Placental epithelial cell (primary cell): ENCODE data around the genes NECAB2 and MBTPS1.

GRCh38 chr16:82638166-82638617, 11.4 kb downstream of the CDH13 start:
- CAGE, long polyA plus RNA, result no peak

GRCh38 chr16:82833562-82833911, 206.8 kb downstream of the CDH13 start:
- CAGE, long polyA plus RNA, result no peak

GRCh38 chr16:83918794-83919753, 20.2 kb downstream of the MLYCD start:
- CAGE, long polyA plus RNA, result no peak

- CAGE, long polyA plus RNA, result no peak
Measured at GRCh38 chr16:83943351-83944243, 9.4 kb upstream of the OSGIN1 start.

DNA sequence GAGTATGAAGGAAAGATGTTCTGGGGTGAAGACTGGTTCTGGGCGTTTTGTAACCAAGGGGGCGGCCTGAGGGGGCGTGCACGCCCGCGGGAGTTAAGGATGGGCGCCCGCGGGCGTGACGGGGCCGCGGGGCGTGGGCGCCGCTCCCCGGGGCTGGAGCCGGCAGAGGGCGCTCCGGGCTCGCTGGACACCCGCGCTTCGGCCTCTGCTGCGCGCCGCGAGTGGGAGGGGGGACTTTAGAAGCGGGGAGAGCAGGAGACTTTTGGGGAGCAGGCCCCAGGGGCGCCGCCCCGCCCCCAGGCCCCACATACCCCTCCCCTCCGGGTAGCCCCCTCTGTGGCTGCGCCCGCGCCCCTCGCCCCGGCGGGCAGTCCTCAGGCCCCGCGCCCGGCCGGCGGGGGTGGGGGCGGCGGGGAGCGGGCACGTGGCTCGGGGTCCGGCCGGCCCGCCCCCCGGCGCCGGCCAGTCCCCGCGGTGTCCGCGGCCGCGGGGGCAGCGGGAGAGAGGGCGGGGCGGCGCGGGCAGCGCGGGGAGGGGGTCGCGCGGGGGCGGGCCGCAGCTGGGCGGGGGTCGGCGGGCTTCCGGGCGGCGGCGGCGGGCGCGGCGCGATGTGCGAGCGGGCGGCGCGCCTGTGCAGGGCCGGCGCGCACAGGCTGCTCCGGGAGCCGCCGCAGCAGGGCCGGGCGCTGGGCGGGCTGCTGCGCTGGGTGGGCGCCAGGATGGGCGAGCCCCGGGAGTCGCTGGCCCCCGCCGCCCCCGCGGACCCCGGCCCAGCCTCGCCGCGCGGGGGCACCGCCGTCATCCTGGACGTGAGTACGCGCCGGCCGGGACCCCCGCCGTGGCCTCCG, at the start of gene NECAB2:
Gene NECAB2, plus strand, starts transcription at position 204 of the 848 bp plus-strand sequence.
- CAGE, long polyA plus RNA, result no peak

DNA sequence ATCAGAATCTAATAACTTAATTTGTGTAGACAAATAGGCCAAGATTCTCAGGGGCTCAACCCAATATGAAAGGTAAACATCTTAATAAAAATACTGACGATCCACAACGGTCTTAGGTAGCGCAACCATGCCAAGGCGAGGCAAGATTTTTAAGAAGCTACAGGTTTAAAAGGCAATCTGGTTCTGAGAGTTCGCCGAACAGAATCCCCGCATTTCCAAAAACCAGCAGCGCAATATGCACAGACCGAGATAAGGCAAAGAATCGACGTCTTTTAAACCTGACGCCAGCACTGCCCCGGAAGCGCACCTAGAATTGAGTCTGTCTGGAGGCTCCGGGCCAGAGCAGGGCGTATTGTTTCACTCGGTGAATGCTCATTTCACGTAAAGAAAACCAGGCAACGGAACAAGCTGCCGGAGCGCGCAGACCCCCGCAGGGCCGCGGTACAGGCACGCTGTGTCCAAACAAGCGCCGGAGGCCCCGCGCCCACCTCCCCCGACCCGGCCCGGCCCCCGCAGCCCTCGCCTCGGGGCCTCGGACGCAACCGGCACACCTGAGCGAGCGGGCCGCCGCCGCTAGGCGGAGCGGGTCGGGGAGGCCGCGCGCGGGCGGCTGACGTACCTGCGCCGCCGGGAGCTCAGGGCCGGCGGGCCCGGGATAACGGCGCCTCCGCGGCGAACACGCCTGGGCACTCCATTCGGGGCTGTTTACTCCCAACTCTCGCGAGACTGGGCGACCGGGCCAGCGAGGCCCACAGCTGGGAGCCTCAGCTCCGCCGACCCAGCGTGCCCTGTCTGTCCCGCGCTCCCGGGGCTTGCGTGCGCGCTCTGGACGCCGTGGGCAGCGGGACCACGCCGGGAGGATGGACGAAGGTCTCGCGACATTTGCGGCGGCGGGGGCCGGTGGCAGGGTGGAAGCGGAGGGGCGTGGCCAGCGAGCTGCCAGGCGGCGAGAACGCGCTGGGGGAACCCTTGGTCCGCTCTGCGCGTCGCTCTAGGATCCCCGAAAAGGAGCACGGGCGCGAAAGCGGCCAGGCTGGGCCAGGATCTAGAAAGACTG, at the start of gene MBTPS1:
Gene MBTPS1, minus strand, starts transcription at position 827 of the 1,057 bp plus-strand sequence.
- CAGE, long polyA plus RNA, result no peak

GRCh38 chr16:84369900-84370790, 1.8 kb downstream of the ATP2C2 start:
- CAGE, long polyA plus RNA, result no peak

DNA sequence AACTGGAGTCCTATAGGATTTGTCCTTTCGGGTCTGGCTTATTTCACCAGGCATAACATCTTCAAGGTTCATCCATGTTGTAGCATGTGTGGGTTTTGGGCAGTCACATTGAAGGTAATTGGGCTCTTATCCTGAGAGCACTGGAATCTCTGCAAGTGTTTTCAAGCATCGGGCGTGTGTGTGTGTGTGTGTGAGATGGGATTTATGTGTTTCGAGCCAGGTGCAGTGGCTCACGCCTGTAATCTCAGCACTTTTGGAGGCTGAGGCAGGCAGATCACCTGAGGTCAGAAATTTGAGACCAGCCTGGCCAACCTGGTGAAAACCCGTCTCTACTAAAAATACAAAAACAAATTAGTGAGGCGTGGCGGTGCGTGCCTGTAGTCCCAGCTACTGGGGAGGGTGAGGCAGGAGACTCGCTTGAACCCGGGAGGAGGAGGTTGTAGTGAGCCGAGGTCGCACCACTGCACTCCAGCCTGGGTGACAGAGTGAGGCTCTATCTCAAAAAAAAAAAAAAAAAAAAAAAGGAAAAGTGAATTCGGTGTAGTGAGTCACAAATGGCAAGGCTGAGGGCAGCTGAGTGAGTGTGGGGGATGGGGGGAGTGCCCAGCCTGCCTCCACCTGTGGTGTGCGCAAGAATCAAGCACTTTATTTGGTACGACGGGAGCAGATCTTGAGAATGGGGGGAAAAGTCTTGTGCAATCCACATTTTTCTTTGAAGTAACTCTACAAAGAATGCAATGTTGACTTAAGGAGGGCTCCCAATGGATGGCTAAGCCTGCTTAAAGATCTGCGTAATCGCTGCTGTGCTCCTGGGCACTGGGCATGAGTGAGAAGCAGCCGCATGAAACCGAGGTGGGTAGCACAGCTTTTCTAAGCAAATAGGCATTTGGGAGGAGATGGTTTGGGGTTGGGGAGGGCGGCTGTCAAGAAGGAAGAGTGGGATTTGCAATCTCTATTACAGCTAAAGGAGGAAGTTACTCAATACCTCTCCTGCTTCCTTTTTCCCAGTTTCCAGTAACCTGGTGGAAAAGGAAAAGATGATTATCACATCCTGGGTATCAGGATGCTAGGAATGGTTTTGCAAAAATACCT, 28.1 kb downstream of the ATP2C2 start:
- CAGE, long polyA plus RNA, result no peak

- CAGE, long polyA plus RNA, result no peak
Measured at GRCh38 chr16:84550008-84550499, 45.6 kb upstream of the MEAK7 start.

DNA sequence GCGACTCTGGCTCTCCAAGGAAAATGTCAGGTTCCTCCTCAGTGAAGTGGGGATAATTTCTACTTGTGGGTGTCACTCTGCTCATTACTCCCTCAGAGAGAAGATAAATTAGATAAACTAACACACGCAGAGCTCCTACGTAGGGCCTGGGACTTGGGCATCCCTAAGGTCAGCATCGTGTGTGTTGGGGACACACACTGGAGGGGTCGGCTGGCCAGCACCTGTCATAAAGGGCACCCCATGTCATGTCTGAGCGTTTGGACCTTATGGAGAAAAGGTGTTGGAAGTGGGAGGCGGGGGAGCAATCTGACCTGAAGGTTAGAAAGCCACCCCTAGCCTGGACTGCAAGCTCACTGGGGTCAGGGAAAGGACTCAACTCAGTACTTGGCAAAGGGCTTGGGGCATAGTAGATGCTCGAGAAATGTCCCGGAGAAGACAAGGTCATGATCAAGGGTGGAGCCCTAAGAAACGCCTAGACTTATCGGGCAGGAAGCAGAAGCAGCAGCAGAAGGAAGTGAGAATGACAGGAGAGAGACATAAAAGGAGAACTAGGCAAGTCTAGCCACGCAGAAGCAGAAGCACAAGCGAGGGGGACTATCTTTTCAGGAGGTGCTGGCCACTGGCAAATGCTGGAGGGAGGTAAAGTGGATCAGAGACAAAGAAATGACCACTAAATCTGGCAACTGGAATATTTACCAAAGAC, 10.3 kb downstream of the COTL1 start:
- CAGE, long polyA plus RNA, result no peak

- CAGE, long polyA plus RNA, result no peak
Measured at GRCh38 chr16:84732699-84733541, 33.1 kb downstream of the USP10 start.

GRCh38 chr16:84765422-84766464, 54.0 kb upstream of the CRISPLD2 start:
- CAGE, long polyA plus RNA, result no peak

DNA sequence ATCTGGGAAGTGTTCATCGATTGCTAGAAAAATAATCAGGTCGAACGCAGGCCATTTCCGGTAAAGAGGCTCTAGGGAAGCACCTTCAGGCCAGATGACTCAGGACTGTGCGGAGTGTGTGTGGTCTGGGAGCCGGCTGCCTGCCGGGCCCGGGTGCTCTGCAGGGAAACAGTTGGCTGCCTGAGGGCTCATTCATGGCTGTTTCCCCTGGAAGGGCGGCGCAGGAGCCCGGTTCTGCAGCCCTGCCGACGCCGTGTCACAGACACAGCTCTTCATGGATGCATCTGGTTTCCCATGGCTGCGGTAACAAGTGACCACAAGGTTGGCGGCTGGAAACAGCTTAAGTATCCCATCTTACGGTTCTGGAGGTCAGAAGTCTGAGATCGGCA, 13.2 kb upstream of the CRISPLD2 start:
- CAGE, long polyA plus RNA, result no peak

- CAGE, long polyA plus RNA, result no peak
Measured at GRCh38 chr16:84873730-84874302, 54.0 kb downstream of the CRISPLD2 start.

- CAGE, long polyA plus RNA, result no peak
Measured at GRCh38 chr16:84952175-84953287, 58.8 kb downstream of the ZDHHC7 start.

DNA sequence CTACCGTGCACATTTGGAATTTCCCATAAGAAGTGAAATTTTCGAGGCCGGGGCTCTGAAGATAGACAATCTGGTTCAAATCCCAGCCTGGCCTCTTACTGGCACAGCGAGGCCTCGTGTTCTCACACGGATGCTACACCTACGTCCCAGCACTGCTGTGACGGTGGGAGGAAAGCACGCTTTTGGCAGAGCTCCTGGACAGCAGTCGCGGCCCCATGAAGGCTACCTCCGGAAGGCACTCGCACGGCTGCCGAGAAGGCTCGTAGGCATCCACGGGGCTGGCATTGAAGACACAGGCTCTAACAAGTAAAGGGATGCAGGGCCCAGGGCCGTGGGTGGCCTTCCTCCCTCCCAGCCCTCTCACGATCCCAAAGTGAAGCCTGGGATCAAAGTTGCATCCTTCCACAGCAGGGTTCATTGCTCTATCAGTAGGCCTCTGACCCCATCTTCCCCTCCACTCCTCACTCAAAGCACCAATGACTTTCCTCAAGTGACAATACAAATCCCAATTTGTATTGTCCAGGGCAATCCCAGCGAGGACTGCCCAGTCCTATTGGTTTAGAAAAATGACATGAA, 25.0 kb downstream of the ZDHHC7 start:
- CAGE, long polyA plus RNA, result no peak

DNA sequence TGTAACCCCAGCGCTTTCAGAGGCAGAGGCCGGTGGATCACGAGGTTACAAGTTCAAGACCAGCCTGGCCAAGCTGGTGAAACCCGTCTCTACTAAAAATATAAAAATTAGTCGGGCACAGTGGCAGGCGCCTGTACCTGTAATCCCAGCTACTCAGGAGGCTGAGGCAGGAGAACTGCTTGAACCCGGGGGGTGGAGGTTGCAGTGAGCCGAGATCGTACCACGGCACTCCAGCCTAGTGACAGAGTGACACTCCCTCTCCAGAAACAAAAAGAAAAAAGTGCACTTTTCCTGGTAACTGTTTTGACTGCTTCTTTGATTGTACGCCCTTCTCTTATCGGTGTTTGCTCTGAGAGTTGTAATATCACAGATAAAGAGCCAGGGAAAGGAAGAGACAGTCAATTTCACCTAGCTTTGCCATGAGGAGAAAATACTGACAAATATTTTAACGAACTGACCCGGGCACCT, 19.1 kb downstream of the ZDHHC7 start:
- CAGE, long polyA plus RNA, result no peak

- CAGE, long polyA plus RNA, result no peak
Measured at GRCh38 chr16:85001818-85002972, 9.1 kb downstream of the ZDHHC7 start.

DNA sequence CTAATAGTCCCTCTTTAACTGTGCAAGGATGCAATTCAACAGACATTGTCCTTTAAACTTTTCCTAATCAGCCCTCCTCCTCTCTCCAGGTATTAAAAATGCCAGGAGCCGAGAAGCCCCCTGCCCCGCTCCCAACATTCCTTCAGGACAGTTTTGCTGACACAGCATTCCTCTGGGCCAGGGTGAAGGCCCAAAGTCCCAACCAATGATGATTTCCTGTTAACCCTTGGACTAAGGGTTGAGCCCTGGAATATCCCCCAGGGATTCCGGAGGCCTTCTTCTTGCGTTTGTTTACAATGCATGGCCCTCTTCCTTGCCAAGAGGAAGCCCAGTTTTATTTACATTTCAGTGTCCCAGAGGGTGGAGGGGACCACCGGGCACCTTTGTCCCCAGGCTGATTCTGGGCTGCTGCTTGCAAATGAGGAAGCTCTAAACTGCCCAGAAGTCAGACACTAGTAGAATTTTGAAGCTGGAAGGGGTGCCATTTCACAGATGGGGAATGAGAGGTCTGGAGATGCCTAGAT, 55.3 kb upstream of the CIBAR2 start:
- CAGE, long polyA plus RNA, result no peak

DNA sequence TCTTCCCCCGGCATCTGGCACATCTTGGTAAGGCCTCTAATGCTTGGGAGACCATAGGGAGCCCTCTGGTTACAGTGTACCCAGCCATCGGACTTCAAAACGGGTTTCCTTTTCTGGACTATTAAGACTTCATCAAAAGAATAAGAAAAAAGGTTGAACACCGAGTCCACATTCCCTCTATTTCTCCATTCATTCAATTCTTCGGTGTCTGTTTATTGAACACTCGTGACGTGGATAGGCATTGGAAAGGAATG, 80.7 kb upstream of the CIBAR2 start:
- CAGE, long polyA plus RNA, result no peak